IMR-90 (cell line): ENCODE data around the genes PRSS16 and H2BC15.

DNA sequence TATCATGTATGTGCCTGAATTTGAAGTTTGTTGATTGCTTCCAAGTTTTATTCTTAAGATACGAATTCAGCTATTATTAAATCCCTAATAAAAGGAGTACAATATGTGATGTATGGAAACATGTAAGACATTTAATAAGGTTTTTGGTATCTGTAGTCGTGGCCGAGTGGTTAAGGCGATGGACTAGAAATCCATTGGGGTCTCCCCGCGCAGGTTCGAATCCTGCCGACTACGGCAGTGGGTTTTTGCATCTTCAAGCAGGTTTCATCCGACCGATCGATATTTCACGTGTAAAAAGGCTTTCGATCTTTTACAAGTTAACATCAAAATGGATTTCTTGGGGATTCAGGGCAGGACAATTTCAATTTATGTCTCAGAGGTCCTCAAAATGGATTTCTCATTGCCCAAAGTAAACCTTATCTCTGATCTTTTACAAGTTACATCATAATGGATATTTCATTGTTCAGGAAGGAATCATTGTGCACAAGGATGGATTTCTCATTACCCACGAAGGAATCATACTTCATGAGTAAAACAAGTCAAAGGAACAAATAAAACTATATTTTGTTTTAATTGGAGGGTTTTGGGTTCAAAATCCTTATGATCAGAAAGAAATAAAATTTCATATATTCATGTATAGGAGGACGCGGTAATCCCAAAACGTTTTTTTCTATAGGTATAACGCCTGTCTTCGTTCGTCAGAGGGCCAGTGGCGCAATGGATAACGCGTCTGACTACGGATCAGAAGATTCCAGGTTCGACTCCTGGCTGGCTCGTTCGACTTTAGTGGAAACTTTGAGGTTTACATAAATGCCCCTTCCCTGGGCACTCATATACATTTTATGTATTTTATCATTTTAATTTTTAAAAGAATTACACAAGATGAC, 37.3 kb upstream of the BTN3A2 start:
- RRBS = no CpG with 5 or more reads among the region's 28 CpGs
CAGE:
- cytosol, long polyA plus RNA = no peak
- long polyA plus RNA = no peak
- nucleus, long polyA plus RNA = no peak

GRCh38 chr6:26430646-26431397, 9.5 kb upstream of the BTN3A3 start:
- RRBS = no CpG with 5 or more reads among the region's 8 CpGs
CAGE:
- cytosol, long polyA plus RNA = no peak
- long polyA plus RNA = no peak
- nucleus, long polyA plus RNA = no peak

DNA sequence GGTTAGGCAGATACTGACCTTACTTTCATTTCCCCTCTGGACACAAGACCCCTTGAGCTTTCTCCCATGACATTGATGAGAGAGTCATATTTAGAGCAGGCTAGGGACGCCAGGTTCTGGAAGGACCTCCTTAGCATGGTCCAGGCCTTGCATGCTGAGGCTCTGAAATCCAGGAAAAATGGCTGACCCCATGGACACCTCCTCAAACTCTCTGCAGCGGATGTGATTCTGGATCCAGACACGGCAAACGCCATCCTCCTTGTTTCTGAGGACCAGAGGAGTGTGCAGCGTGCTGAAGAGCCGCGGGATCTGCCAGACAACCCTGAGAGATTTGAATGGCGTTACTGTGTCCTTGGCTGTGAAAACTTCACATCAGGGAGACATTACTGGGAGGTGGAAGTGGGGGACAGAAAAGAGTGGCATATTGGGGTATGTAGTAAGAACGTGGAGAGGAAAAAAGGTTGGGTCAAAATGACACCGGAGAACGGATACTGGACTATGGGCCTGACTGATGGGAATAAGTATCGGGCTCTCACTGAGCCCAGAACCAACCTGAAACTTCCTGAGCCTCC, 6.2 kb upstream of the BTN2A1 start:
- RRBS = no CpG with 5 or more reads among the region's 12 CpGs
CAGE:
- cytosol, long polyA plus RNA = no peak
- long polyA plus RNA = no peak
- nucleus, long polyA plus RNA = no peak

- RRBS = no CpG with 5 or more reads among the region's 12 CpGs
CAGE:
- cytosol, long polyA plus RNA = start-site peak on the plus strand at chr6:26474276-26474377, 97 and 132 reads in 2 replicates
- long polyA plus RNA = start-site peak on the plus strand at chr6:26474315-26474371, 95 and 59 reads in 2 replicates
- nucleus, long polyA plus RNA = start-site peak on the plus strand at chr6:26474286-26474365, 41 and 69 reads in 2 replicates
Measured at GRCh38 chr6:26473559-26474490, 16.1 kb downstream of the BTN2A1 start.

DNA sequence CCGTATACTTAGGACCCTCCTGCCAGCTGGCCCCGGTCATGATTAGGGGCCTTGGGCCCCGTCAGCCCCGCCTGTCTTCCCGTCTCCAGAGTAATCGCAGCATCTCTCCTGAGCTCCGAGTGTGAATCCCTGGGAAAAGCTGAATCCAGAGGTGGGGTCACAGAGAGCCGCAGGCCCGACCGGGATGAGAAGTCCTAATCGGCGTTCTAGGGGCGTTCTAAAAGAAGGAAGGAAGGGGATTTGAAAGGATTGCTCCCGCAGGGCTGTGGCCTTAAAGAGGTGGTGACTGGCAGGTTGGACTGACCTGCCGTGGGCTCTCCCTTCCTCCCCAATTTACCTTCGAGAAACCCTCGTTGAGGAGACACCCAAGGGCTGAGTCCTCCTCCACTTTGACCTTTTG, 407 bp downstream of the HMGN4 start:
- RRBS = 0% methylated on average over 2 of the region's 17 CpGs
CAGE:
- cytosol, long polyA plus RNA = no peak
- long polyA plus RNA = no peak
- nucleus, long polyA plus RNA = no peak

- RRBS = no CpG with 5 or more reads among the region's 5 CpGs
CAGE:
- cytosol, long polyA plus RNA = no peak
- long polyA plus RNA = no peak
- nucleus, long polyA plus RNA = no peak
Measured at GRCh38 chr6:26555686-26555885, 17.4 kb downstream of the HMGN4 start.

- RRBS = no CpG with 5 or more reads among the region's 3 CpGs
CAGE:
- cytosol, long polyA plus RNA = no peak
- long polyA plus RNA = no peak
- nucleus, long polyA plus RNA = no peak
Measured at GRCh38 chr6:26642229-26642473, 17.4 kb downstream of the ZNF322 start.

- RRBS = 7% methylated on average over 2 of the region's 25 CpGs
CAGE:
- cytosol, long polyA plus RNA = no peak
- long polyA plus RNA = no peak
- nucleus, long polyA plus RNA = no peak
Measured at GRCh38 chr6:27091323-27092186, 41.0 kb downstream of the H2BC11 start.

GRCh38 chr6:27145519-27146516, 837 bp downstream of the H2BC12 start:
- RRBS = no CpG with 5 or more reads among the region's 35 CpGs
CAGE:
- cytosol, long polyA plus RNA = no peak
- long polyA plus RNA = no peak
- nucleus, long polyA plus RNA = no peak

GRCh38 chr6:27177017-27178244, 30.5 kb downstream of the H2AC12 start:
- RRBS = 3% methylated on average over 8 of the region's 55 CpGs
CAGE:
- cytosol, long polyA plus RNA = no peak
- long polyA plus RNA = no peak
- nucleus, long polyA plus RNA = no peak

DNA sequence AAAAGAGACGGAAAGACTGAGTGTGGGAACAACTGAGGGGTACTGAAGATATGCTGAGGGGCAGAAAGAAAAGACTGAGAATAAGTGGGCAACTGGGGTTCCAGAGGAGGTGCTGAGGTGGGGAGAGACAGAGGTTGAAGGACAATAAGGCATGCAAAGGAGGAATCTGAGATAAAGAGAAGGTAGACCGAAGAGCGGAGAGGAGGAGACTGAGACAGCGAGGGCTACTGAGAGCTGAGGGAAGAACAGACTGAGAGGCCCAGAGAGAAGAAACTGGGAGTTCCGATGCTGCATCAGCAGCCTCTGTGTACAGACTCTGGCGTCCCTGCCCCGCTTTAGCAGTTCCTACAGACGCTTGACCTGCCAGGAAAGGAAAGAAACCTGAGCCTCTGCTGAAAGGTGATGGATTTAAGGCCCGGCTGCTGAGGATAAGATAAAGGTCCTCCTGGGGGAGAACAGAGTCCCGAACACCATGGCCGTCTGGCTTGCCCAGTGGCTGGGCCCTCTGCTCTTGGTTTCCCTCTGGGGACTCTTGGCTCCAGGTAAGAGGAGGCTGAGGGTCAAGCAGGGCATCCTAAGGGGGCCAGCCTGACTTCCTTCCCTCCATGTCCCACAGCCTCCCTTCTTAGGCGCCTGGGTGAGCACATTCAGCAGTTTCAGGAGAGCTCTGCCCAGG, at the start of gene PRSS16:
TSS of gene PRSS16 (plus strand) at position 436 of the 676 bp plus-strand sequence.
- RRBS = no CpG with 5 or more reads among the region's 12 CpGs
CAGE:
- cytosol, long polyA plus RNA = no peak
- long polyA plus RNA = no peak
- nucleus, long polyA plus RNA = no peak

GRCh38 chr6:27369469-27370683, 18.7 kb upstream of the ZNF391 start:
- RRBS = no CpG with 5 or more reads among the region's 4 CpGs
CAGE:
- cytosol, long polyA plus RNA = no peak
- long polyA plus RNA = no peak
- nucleus, long polyA plus RNA = no peak

GRCh38 chr6:27726600-27726979, 81.1 kb downstream of the H2BC13 start:
- RRBS = no CpG with 5 or more reads among the region's 9 CpGs
CAGE:
- cytosol, long polyA plus RNA = no peak
- long polyA plus RNA = no peak
- nucleus, long polyA plus RNA = no peak

DNA sequence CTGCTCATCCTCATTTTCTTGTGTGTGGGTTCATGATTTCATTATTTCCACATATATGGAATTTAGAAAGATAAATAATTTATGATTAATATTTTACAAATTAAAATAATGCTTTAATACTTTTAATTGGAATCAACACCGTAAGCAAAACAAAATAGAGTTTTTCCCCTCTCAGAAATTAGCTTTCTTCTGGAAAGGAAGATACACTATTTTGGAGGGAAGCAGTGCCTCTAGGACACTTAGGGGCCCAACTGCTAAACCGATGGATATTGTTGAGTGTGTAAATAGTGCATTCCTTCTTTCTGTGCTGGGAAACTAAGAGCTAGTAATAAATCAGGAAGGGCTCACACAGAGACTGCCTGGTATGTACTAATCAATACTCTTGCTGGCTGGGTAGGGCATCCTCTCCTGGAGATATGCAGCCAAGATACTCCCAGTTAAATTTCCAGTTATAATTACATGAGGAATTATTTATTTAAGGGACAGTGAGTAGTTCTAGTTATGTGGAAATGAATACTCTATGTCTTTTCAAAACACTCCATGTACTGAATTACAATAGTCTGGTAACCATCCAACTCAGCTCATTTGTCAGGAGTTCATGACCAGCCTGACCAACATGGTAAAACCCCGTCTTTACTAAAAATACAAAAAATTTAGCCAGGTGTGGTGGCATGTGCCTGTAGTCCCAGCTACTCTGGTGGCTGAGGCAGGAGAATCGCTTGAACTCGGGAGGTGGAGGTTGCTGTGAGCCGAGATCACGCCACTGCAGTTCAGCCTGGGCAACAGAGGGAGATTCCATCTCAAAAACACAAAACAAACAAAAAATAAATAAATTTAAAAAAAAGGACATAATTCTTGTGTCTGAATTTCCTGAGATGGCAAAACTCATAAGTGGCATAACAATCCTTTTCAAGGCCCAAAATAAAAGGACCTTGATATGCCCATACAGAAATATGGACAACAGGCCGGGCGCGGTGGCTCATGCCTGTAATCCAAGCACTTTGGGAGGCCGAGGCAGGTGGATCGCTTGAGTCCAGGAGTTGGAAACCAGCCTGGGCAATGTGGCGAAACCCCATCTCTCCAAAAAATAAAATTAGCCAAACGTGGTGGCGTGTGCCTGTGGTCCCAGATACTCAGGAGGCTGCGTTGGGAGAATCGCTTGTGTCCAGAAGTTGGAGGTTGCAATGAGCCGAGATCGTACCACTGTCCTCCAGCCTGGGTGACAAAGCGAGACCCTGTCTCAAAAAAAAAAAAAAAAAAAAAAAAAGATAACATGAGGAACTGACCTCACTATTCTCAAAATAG, 2.2 kb downstream of the H2AC14 start:
- RRBS = no CpG with 5 or more reads among the region's 20 CpGs
CAGE:
- cytosol, long polyA plus RNA = no peak
- long polyA plus RNA = no peak
- nucleus, long polyA plus RNA = no peak

- RRBS = 1% methylated on average over 5 of the region's 56 CpGs
CAGE:
- cytosol, long polyA plus RNA = start-site peak on the plus strand at chr6:27838543-27838573, 16 and 19 reads in 2 replicates
- long polyA plus RNA = start-site peak on the plus strand at chr6:27838539-27838573, 18 and 31 reads in 2 replicates
- nucleus, long polyA plus RNA = no peak
Measured at GRCh38 chr6:27838482-27839432, at the start of gene H2BC15. H2BC15 (plus strand) TSS chr6:27838569.

- RRBS = no CpG with 5 or more reads among the region's 3 CpGs
CAGE:
- cytosol, long polyA plus RNA = no peak
- long polyA plus RNA = no peak
- nucleus, long polyA plus RNA = no peak
Measured at GRCh38 chr6:27889343-27889571, 1.4 kb downstream of the H3C12 start.

DNA sequence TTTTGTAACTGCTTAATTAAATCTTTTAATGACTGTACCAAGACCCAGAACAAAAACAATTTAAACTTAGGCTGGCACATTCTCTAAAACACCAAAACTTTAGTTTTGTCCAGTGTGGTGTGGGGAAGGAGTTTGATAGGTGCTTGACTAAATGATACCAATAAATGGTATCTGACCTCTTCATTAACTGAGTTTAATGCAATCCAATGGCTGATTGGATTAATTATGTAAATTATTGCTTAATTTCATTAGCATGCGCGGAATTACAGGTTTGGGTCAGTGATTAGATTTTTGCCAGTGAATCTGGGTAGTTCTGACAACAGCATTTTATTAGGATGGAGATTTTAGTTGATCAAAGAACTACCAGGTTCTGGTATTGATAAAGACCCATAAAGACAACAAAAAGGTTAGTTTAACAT, 825 bp upstream of the H3C12 start:
- RRBS = no CpG with 5 or more reads among the region's 2 CpGs
CAGE:
- cytosol, long polyA plus RNA = no peak
- long polyA plus RNA = no peak
- nucleus, long polyA plus RNA = no peak

GRCh38 chr6:28125331-28125902, 1.0 kb downstream of the ZSCAN16 start:
- RRBS = no CpG with 5 or more reads among the region's 4 CpGs
CAGE:
- cytosol, long polyA plus RNA = no peak
- long polyA plus RNA = no peak
- nucleus, long polyA plus RNA = no peak

DNA sequence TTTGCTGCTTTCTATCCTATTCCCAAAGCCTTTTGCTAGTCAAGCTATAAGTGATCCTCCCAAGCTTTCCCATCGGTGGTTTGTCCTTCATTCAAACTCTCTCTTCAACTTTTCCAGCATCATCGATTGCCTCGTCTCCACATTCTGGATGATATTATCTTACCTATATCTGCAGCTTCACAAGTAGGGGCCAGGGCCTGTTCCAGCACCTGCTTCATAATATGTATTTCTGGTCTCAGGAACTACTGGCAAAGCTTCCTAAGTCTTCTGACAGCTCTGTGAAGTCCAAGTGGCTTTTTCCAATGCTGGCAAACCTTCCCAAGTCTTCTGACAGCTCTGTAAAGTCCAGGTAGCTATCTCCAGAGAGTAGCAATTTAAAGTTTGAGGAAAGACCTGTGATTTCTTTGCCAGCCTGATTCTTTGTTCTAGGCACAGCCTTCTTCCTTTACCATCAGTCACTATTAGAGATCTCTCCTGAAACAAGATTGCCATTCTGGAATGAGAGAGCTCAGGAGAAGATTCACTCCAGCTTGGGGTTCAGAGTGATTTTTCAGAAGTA, 17.4 kb downstream of the ZSCAN12 start:
- RRBS = no CpG with 5 or more reads among the region's 3 CpGs
CAGE:
- cytosol, long polyA plus RNA = no peak
- long polyA plus RNA = no peak
- nucleus, long polyA plus RNA = no peak

DNA sequence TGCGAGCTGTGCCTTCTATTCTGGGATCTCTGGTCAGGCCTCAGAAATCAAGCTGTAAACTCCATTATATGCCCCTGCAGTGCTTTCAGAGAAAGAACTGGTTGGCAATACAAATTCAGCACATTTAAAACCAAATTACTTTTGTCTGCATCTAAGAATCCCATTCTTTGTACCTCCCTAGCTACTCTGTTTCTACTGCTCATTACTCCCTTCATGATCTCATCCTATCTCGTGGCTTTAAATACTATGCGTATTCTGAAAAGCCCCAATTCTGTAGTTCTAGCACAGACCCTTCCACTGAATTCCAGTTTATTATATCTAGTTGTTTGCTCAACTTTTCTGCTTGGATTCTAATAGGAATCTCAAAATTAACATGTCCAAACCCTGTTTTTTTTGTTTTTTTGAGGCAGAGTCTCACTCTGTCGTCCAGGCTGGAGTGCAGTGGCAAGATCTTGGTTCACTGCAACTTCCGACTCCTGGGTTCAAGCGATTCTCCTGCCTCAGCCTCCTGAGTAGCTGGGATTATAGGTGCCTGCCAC, 4.9 kb downstream of the ZSCAN12 start:
- RRBS = no CpG with 5 or more reads among the region's 6 CpGs
CAGE:
- cytosol, long polyA plus RNA = no peak
- long polyA plus RNA = no peak
- nucleus, long polyA plus RNA = no peak